Right ventricle myocardium (tissue), 1 donor: ENCODE measurements around the genes CCDC50, ATP13A5 and OPA1.

DNA sequence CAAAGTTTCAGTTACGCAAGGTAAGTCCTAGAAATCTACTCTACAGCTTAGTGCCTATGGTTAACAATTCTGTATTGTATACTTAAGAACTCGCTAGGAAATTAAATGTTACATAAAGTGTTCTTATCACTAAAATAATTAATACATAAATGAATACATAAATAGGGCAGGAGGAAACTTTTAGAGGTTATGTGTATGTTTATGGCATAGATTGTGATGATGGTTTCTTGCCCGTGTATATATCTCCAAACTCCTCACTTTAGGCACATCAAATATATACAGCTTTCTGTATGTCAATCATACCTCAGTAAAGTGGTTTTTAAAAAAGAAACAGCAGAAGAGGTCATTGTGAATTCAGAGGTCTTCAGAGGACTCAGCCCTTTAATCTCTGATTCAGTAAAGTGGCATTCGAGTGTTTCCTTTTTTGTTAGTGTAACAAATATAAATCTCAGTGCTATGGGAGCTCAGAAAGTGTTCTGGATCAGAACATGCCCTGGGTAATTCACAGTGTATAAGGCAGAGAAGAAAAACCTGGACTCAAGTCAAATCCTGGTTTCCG, 66.9 kb downstream of the IL1RAP start:
- PRO-cap, 2 experiments, result peak in 2 of 2 experiments; most common plus-strand start position 451 of the sequence (in 2)

GRCh38 chr3:190585650-190586292, 71.9 kb downstream of the IL1RAP start:
- PRO-cap, 2 experiments, result no peak in any of the 2 experiments

GRCh38 chr3:190618639-190619034, 104.8 kb downstream of the IL1RAP start:
- PRO-cap, 2 experiments, result no peak in any of the 2 experiments

DNA sequence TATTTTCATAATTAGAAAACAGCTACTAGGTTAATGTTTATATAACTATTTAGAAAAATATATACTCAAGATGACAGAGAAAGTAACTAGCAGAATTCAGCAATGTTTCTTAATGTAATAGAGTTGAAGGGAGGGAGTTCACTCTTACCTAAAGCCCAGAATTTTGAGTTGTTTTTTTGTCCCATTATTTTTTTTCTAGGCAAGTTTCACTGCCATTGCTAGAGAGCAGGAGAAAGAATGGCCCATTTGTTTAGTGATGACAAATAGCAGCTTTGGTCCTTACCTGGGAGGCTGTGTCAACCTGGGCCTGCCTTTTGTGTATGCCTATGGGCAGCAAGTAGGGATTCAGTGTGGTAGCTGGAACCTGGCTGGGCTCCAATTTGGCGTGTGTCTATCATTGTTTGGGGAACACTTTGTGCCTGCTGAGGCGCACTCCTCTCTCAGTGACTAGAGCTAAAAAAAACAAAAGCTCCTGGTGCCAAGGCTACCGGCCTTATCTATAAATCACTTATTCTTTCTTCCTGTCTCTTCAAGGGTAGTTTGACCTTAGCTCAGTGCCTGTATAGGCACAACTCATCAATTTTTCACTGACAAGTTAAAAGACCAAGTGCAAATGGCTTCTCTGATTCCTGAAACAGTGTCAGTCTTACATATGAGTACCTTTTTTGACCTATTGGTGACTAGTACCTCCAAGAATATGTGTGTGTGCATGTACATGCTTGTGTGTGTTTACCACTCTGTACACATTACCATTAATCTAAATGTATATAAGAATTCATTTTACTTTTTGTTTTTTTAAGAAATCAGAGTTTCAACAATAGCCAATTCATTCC, 54.8 kb downstream of the GMNC start:
- PRO-cap, 2 experiments, result peak in 1 of 2 experiments; most common plus-strand start position 587 of the sequence (in 1); most common minus-strand start position 322 of the sequence (in 1)

GRCh38 chr3:191328973-191329158, 328 bp upstream of the CCDC50 start:
- PRO-cap, 2 experiments, result no peak in any of the 2 experiments

GRCh38 chr3:191329159-191329919, at the start of gene CCDC50:
Gene CCDC50 (plus strand): TSS chr3:191329394.
- PRO-cap, 2 experiments, result peak in 2 of 2 experiments; most common plus-strand start chr3:191329421 (in 2); most common minus-strand start chr3:191329304 (in 2)

DNA sequence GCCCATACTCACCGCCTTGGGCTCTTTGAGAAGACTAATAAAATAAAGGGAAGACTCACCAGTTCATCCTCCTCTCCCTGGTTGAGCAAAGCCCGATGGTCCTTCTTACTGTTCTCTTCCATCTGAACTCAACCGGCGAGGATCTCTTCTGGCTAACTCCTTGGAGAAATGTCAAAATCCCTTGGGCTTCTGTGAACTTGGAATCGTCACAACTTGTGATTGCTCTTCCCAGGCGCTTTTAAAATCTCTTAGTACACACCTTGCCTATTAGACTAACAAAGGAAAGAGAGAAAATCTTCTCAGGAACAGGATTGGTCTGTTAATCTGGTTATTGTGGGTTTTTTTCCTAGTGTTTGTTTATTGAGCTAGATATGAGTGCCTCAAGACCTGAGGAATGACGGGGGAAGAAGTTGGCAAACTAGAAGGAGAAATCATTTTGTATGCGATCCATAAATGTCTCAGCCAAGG, at the start of gene ATP13A5:
TSS of gene ATP13A5 (minus strand) at position 150 of the 468 bp plus-strand sequence.
- PRO-cap, 2 experiments, result no peak in any of the 2 experiments

DNA sequence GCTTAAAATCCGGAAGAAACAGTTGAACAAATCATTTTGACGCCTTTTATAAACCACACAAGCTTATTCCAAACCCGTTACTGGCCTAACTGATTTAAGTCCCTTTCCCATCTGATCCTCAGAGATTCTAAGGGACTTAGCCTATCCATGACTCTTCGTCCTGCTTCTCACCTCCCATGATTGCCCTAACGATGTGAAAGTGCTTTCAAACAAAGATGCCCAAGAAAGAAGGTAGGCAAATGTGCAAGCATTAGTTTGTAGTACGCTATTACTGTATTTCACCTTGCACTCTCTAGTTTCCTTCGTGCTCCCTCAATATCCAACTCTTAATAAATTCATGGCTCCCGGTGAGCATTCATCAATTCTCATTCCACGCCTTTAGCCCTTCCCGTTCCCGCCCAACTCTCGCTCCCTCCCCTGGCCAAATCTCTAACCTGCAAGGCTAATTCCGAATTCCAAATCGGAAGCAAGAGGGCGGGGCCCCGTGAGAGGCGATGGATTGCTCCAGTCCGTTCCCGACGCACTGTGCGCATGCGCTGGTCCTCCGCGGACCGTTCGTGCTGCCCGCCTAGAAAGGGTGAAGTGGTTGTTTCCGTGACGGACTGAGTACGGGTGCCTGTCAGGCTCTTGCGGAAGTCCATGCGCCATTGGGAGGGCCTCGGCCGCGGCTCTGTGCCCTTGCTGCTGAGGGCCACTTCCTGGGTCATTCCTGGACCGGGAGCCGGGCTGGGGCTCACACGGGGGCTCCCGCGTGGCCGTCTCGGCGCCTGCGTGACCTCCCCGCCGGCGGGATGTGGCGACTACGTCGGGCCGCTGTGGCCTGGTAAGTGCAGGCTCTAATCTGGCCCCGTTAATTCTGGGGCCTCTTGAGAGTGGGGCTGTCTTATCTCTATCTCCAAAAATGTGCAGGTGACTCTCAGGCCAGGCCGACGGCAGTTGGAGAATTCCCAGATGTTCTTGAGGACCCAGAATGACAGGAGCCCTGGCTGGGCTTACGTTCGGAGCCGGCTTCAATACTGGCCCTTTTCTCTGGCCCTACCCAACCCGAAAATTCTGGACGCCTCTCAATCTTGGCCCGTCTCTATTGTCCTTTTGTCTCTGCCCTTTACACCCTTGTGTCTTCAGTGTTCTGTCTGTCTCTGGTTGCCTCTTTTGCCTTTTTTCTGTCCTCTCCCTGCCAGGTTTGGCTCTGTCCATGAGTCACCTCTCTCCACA, at the start of gene OPA1:
TSS of gene OPA1 (plus strand) at position 622 of the 1,215 bp plus-strand sequence.
- PRO-cap, 2 experiments, result peak in 2 of 2 experiments; most common plus-strand start position 634 of the sequence (in 1); most common minus-strand start position 525 of the sequence (in 2)

- PRO-cap, 2 experiments, result no peak in any of the 2 experiments
These were observed 152.2 kb downstream of the OPA1 start for GRCh38 chr3:193745134-193745738.

DNA sequence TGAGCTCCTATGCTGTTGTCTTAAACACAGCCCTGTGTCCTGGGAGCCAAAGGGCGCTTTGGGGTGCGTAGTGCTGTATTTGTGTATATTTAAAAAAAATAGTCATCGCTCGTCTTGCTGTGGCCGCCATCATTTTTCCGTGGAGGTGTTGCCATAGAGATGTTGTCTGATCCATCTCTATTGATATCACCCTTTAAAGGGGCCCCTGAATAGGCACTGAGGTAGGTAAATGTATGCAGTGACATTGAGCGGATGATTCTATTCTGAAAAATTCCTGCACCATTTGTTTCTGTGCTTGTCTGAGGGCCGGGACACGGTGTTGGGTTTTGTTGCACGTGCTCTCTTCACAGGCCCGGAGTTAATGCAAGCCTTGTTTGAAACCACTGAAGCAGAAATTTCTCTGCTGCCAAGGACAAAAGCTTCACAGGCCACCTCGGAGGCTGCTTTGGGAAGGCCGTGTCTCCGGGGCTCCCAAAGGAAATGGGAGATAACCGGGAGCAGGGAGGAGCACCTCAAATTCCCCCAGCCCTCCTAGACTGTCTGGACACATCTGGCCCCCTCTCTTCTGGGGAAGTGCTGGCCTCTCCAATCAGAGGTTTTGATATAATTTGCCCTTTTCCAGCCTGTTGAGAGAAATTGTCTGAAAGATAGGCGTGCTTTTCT, 179.3 kb downstream of the OPA1 start:
- PRO-cap, 2 experiments, result no peak in any of the 2 experiments

- PRO-cap, 2 experiments, result no peak in any of the 2 experiments
These were observed 259.1 kb downstream of the OPA1 start for GRCh38 chr3:193851971-193852706.

GRCh38 chr3:193897906-193898134, 238.1 kb upstream of the HES1 start:
- PRO-cap, 2 experiments, result no peak in any of the 2 experiments

- PRO-cap, 2 experiments, result no peak in any of the 2 experiments
These were observed 225.1 kb upstream of the HES1 start for GRCh38 chr3:193910652-193911447.

- PRO-cap, 2 experiments, result no peak in any of the 2 experiments
These were observed 60.1 kb upstream of the HES1 start for GRCh38 chr3:194075755-194076384.

GRCh38 chr3:194101514-194101911, 34.4 kb upstream of the HES1 start:
- PRO-cap, 2 experiments, result no peak in any of the 2 experiments

DNA sequence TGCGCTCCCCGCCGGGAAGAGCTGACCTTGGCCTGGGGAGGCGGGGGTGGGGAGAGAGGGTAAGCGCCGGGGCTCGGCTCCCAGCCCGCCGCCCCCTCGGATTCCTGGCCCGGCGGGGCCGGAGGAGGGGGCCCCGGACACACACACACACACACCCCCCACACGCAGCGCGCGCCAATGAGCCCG, 1.3 kb upstream of the HES1 start:
- PRO-cap, 2 experiments, result peak in 2 of 2 experiments; most common minus-strand start position 34 of the sequence (in 2)

DNA sequence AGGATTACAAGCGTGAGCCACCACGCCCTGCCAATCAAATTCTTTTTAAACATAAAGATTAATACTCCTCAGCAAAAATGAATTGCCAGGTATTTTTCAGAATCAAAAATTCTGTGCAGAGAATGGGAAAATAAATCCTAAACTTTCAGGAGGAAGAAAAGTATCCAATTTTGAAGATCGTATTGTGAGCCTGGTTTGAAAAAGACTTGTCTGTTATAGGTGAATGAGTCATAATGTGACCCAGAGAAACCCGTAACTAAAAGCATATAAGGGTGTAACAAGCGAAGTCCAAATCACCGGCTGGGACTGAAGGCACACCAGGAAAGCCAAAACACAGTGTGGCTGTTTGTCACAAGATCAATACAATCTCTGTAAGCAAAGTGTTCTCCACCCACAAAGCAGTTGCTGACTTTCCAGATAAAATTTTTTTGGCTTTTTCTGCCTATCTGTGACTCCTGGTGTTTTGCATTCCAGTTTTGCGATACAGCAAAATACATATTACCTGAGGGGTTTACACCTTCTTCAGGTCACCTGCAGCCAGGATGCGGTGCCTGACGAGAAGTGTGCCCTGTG, 14.3 kb downstream of the HES1 start:
- PRO-cap, 2 experiments, result no peak in any of the 2 experiments

- PRO-cap, 2 experiments, result no peak in any of the 2 experiments
These were observed 58.7 kb downstream of the HES1 start for GRCh38 chr3:194194649-194195078.

- PRO-cap, 2 experiments, result no peak in any of the 2 experiments
These were observed 102.1 kb downstream of the CPN2 start for GRCh38 chr3:194249029-194249523.

GRCh38 chr3:194250161-194250784, 100.9 kb downstream of the CPN2 start:
- PRO-cap, 2 experiments, result no peak in any of the 2 experiments